Peripheral blood mononuclear cell (primary cell): ENCODE measurements around a stretch of chr2.

DNA sequence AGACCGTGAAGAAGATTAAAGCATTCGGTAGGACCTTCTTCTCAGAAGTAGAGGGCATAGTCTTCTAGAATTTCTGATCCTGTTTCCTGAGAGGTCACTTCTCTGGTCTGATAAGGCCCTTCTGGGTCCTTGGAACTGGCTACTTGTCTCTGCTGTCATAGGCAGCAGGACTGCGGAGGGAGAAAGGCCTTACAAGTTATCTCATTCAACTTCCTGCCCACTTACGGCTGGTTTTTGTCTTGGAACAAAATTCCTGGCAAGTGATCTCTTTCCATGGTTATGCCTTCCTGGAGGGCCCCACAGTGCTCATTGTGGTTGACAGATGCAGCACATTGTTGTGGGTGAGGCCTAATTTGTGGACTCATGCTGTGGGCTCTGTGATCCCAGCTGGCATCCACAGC is 21.9 kb downstream of the SAG start:
- PRO-cap, 8 experiments = no peak in any of the 8 experiments

GRCh38 chr2:233353192-233353986 is 905 bp upstream of the DGKD start:
- PRO-cap, 8 experiments = no peak in any of the 8 experiments

GRCh38 chr2:233372883-233373389 is 18.6 kb downstream of the DGKD start:
- PRO-cap, 8 experiments = peak in 3 of 8 experiments; most common plus-strand start chr2:233373032 (in 3)

GRCh38 chr2:233388068-233388627 is 33.9 kb downstream of the DGKD start:
- PRO-cap, 8 experiments = no peak in any of the 8 experiments

DNA sequence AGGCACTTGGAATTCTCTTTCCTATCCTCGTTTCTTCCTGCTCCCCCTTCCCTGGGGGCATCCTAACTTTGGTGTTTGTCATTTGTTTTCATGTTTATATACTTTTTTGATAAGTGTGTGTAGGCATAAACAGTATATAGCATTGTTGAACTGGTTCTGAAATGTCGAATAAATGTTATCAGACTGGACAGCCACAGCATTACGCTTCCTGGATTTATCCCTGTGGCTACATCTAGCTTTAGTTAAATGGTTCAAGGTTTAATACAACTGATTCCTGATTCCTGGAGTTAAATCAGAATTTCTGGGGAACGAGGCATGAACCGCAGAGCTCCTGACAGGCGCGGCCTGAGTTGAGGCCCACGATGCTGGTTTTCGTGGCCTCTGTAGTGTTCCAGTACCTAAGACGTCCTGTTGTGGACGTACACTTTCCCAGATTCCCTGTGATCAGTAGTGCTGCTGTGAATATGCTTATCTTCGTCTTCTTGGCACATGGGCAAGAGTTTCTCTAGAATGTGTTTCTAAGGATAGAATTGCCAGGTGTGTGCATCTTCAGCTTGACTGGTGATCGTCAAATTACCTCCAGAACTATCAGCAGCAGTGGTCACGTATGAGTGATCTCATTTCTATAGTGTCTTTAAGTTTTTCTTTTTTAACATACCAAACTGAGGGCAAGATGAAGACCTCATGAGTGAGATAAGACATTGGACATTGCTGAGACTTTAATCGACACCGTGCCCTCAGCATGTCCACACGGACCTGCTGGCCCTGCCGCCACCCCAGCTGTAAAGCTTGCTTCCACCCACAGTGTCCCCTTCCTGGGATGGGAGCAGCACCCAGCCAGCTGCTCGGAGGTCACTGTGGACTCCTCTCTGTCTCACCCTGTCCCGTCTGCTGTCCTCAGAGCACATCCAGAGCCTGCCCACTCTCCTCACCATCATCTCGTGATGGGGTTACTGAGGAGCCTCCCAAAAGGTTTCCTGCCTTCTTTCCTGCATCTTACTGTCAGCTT is 66.4 kb downstream of the DGKD start:
- PRO-cap, 8 experiments = no peak in any of the 8 experiments

GRCh38 chr2:233451574-233452048 is 97.3 kb downstream of the DGKD start:
- PRO-cap, 8 experiments = peak in 3 of 8 experiments; most common plus-strand start chr2:233451865 (in 3)

DNA sequence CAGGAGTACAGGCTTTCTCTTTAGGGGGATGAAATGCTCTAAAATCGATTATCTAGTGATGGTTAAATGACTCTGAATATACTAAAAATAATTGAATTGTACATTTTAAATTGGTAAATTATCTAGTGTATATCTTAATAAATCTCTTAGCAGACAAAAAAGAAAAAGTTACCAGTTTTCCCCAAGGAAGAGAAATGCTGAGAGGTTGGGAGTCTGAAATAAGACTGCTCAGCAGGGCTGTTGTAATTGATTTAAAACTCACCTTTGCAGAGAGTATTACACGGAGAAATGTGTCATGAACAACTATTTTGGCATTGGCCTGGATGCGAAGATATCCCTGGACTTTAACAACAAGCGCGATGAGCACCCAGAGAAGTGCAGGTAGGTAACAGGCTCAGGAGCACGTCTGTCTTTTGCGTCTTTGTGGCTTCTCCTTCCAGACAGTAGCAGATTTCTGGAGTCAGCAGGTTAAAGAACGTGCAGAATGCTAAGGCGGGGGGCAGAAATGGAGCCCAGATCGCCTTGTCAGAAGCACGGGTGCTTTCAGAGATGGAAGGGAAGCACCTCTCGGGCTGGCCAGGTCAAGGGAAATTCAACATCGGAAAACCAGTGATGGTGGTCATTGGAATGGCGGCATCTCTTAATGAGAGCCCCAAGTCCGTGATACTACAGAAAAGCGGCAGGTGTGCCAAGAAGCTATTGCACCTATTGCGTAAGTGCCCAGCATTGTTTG is 100.4 kb downstream of the DGKD start:
- PRO-cap, 8 experiments = no peak in any of the 8 experiments

- PRO-cap, 8 experiments = peak in 1 of 8 experiments; most common plus-strand start chr2:233464632 (in 1)
Observed at GRCh38 chr2:233464341-233465030, 102.1 kb downstream of the USP40 start.

DNA sequence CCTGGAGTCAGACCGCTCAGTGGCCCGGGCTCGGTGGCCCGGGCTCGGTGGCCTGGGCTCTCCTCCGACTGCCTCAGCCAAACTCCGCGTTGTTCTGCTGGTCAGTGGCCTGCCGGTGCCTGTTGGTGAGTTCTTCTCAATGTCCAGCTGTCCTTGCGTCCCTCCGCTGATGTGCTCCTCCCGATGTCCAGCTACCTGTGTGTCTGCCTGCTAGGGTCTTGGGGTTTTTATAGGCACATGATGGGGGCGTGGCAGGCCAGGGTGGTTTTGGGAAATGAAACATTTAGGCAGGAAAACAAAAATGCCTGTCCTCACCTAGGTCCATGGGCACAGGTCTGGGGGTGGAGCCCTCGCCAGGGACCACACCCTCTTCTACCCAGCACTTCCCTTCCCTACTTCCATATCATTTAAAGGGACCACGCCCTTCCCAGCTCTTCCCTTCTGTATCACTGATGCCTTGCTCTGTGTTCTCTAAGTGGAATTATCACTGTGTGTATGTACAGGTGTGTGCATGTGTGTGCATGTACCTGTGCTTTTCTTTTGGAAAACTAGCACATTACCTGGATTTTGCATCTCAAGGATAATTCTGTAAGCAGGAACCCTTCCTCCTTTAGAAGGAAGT is 6.3 kb downstream of the UGT1A1 start:
- PRO-cap, 8 experiments = no peak in any of the 8 experiments

GRCh38 chr2:233772232-233773172 is 5.6 kb upstream of the MROH2A start:
- PRO-cap, 8 experiments = no peak in any of the 8 experiments

- PRO-cap, 8 experiments = no peak in any of the 8 experiments
Observed at GRCh38 chr2:233938824-233939424, 21.8 kb downstream of the TRPM8 start.

DNA sequence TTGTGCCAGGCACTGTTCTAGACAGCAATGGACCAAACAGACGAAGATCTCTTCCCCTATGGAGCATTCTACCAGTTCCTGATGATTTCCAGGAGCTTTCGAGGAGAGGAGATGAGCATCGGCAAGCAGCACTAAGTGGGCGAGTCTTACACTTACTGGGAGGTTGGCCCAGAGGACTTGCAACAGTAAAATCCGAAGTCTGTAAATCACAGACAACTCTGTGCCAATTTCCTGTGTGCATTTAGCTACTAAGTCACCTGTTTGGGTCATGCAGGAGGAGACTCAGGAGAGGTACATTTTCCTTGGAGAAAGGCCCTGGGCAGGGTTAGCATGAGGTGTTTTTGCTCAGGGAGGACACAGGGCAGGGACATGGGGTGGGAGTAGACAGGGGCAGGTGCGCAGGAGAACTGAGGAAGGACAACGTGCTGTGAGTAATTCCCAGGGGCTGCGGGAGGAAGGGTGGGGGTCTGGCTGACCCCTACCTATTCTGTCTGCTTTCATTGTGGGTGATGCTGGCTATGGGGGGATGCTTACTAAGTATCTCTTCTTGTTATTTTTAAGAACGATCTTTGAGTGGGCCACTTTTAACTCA is 59.0 kb downstream of the TRPM8 start:
- PRO-cap, 8 experiments = no peak in any of the 8 experiments

DNA sequence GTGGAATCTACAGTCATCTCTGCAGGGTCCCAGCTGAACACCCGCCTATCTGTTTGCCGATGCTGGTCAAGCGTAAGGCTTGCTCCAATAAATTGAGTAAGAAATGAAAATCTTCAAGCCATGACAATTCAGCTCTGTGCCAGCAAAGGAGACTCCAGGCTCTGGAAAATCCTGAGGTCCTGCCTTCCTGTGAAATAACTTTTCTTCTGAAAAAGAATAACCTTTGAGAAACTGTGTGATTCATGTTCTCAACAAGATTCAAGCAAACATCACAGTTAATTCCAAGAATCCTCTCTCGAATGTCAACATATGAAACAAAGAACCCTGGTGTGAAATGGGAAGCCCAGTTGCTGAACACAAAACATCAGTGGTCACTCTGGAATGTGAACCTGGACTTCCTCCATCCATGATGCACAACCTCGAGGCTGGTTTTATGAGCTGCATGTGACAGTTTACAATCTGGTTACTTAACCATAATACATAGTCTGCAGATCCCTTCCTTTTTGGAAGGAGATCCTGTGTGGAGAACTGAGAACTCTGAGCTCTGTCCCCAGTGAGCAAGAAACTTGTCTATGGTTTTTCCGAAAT is 201.3 kb downstream of the SPP2 start:
- PRO-cap, 8 experiments = no peak in any of the 8 experiments

DNA sequence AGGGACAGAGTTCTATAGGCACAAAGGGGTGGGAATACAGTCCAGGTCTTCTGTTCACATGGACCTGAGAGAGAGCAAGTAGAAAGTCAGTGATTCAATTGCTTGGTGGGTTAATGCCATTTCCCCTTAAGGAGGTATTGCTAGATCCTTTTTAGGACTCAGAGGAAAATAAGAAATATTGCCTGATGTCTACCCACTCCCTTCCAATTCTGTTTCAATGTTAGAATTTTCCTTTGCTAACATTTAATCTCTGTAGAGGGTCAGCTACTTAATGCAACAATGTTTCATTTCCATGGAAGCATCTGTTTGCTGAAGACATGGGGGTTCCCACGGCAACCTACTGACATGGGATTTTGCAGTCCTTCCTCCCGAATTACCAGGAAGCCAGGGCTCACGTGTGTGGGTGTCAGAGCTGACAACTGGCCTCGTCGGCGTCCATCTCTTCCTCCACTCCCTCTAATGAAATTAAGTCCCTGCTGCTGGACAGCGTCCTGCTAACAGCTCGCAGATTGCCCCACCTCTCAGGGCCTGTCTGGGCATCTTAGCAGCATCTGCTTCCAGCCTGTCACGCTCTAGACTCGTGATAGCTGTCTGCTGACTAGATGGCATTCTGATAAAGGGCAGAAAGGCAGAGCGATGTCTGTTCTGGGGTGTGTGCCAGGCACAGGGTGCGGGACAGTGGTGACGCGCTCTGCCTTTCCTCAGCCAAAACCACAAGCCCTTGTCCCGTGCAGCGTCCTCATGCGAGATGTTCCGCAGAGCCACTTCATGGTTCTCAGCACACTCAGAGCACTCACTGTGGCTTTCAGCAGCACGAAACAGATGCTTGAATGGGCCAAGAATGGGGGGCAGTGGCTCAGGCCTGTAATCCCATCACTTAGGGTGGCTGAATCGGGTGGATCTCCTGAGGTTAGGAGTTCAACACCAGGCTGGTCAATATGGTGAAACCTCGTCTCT is 161.2 kb downstream of the ARL4C start:
- PRO-cap, 8 experiments = peak in 7 of 8 experiments; most common plus-strand start position 643 of the sequence (in 6); most common minus-strand start position 458 of the sequence (in 7)

DNA sequence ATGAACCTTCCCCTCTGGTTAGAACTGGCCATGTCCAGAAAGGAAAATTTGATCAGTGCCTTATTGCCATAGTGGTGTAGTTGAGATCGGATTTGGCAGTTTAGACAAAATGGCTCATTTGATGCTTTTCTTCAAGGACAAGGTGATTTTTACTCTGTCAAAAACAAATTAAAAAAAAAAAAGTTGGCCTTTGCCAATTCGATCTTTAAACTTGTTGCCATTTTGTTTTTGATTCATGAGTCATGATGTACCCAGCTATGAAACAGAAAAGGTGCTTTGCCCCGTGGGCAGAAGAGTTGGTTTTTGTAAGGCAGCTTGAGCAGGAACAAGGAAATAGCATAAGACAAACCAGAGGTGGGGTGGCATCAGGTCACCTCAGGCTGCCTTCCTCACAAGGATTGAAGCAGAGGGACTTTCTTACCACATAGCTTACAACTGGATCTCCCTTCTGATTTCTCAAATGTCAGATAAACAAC is 123.9 kb downstream of the ARL4C start:
- PRO-cap, 8 experiments = no peak in any of the 8 experiments

GRCh38 chr2:234422892-234423260 is 74.0 kb downstream of the ARL4C start:
- PRO-cap, 8 experiments = peak in 5 of 8 experiments; most common plus-strand start chr2:234423080 (in 2); most common minus-strand start chr2:234422970 (in 4)

GRCh38 chr2:234449150-234449648 is 47.7 kb downstream of the ARL4C start:
- PRO-cap, 8 experiments = peak in 1 of 8 experiments; most common minus-strand start chr2:234449535 (in 1)

- PRO-cap, 8 experiments = peak in 5 of 8 experiments; most common minus-strand start chr2:234459859 (in 5)
Observed at GRCh38 chr2:234459494-234459992, 37.3 kb downstream of the ARL4C start.

DNA sequence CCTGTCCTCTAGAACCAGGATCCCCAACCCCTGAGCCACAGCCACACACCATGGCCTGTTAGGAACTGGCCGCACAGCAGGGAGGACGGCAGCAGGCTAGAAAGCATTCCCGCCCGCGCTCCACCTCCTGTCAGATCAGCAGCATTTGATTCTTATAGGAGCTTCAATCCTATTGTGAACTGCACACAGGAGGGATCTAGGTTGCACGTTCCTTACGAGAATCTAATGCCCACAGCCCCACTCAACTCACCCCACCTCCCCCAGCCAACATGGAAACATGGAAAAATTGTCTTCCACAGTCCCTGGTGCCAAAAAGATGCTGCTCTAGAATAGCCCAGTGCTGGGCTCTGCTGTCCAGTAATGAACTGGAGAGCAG is 179.0 kb upstream of the SH3BP4 start:
- PRO-cap, 8 experiments = no peak in any of the 8 experiments

DNA sequence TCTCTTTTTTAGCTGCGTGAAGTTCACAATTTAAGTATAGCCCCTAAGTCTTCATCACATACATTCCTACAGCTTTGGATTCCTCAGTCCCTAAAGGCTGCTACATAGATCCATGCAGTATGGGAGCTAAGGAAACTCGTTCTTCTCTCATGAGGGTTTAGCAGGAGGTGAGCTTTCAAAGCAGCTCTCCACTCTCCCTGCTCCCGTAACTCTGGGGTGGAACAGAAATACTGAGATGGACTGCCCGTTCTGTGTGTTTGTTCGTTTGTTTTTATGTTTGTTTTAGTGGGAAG is 156.6 kb upstream of the SH3BP4 start:
- PRO-cap, 8 experiments = no peak in any of the 8 experiments